M059J (cell line): ENCODE results near the genes MYO1D and LIG3.

GRCh38 chr17:32492931-32493345 lies 6.1 kb downstream of the CDK5R1 start:
- RAMPAGE, long total RNA: no peak

DNA sequence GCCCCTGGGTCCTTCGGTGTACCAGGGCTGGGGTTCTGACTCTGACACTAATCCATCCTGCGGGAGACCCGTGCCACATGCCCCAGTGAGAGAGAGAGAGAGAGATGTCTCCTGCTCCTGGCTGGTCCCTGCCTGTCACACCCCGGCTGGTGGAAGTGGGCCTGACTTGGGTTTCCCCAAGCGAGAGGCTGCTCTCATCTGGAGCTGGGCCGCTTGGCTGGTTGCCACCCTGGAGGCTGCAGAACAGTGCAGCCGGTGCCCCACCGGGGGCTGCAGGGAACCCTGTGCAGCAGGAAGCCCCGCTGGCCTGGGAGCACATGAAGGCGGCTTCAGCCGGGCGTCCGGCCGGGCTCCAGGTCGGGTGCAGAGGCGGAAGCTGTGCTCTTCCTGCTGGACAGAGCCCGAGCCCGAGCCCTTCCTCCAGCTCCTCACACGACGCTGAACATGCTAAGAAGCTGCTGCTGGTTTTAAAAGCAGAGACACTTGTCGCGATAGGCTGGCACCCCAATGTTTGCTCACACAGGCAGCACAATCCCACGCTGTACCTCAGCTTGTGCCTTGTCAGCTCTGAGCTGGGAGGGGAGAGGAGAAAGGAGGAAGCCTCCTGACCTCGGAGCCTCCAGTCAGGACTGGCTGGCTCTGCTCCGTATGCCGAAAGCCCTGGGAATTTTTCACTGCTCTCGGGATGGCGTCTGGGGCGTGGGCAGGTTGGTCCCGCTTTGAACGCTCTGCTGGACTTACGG lies 8.6 kb downstream of the CDK5R1 start:
- RAMPAGE, long total RNA: no peak

DNA sequence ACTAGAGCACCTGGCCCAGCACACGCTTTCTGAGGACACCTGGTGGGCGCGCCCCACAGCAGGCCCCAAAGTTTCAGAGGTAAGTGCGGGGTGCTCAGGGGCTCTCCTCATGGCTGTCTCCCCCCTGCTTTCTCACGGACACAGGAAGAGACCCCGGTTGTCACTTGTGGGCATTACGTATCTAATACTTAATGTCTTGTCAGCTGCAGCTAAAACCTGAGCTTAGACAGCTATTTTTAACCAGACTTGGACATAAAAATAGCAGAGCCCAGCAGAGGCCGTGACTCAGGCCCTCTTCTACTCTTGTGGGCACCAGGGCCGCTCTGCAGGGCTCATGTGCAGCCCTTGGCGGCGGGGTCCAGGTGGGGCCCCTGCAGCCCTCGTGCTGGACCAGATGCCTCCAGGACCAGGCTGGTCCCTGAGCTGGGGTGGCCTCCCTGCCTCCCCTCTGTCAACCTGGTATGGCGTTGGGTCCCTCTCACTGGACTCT lies 9.5 kb downstream of the CDK5R1 start:
- RAMPAGE, long total RNA: no peak

- RAMPAGE, long total RNA: no peak
Observed at GRCh38 chr17:32559285-32559842, 72.6 kb downstream of the CDK5R1 start.

DNA sequence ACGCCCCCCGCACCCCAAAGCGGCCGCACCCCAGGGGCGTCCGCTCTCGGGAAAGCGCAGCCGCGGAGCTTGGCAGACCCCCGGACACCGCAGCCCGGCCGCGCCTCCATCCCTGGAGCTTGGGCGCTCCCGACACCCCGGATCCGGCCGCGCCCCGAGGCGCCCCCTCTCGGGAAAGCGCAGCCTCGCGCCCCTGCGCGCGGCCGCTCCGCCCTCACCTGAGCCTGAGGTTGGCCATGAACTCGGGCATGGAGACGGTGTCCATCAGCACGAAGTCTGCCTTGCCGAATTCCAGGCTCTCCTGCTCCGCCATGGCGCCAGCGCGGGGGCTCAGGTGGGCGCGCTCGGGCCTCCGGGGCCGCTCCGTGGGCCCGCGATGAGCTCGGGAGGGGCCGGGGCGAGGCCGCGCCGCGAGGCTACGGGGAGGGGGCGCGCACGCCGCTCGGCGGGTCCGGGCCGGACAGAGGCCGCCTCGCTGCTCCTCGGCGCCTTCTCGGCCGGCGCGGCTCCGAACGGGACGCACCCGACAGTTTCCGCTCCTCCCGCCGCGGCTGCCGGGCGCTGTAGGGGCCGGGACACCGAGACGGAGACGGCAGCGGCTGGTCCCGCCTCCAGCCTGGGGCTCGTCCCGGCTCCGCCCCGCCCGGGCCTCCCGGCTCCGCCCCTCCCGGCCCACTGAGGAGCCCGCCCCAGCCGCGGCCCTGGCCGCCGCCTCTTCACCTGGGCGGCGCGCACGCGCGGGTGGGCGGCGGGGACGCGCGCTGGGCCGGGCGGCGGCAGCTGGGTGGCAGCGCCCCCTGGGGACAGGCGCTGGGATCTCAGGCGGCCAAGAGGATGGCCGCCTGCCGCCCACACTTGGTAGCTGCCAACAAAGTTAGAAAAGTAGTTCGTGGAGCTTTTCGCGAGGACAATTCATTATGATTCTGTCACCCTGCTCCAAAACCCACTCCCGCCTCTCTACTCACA lies at the start of gene MYO1D:
TSS of gene MYO1D (minus strand) at position 565 of the 966 bp plus-strand sequence.
- RAMPAGE, long total RNA: no peak

- RAMPAGE, long total RNA: no peak
Observed at GRCh38 chr17:32877526-32877824, 551 bp upstream of the MYO1D start.

- RAMPAGE, long total RNA: no peak
Observed at GRCh38 chr17:32928936-32929727, 1.2 kb downstream of the TMEM98 start.

- RAMPAGE, long total RNA: no peak
Observed at GRCh38 chr17:34040080-34040646, 214.9 kb upstream of the CCL2 start.

- RAMPAGE, long total RNA: no peak
Observed at GRCh38 chr17:34248658-34249232, 6.3 kb upstream of the CCL2 start.

GRCh38 chr17:34721954-34722389 lies 142.6 kb downstream of the TMEM132E start:
- RAMPAGE, long total RNA: no peak

- RAMPAGE, long total RNA: no peak
Observed at GRCh38 chr17:34980227-34981075, at the start of gene LIG3. LIG3 (plus strand) TSS chr17:34980512.

DNA sequence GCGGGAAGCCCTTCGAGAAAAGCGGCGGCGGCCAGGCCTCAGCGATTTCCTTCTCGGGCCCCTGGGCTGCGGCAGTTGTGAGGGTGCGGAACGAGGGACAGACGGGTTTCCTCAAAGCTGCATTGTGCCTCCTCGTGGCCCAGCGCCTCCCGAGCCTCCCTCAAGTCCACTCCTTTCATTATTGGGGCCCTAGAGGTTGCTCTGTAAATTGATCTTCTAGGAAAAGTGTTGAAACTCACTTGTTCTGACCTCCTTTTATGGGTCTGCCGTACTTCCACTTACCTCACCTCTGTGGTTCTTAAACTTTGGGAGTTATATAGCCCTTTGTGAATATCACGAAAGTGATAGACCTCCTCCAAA lies 744 bp downstream of the LIG3 start:
- RAMPAGE, long total RNA: no peak

DNA sequence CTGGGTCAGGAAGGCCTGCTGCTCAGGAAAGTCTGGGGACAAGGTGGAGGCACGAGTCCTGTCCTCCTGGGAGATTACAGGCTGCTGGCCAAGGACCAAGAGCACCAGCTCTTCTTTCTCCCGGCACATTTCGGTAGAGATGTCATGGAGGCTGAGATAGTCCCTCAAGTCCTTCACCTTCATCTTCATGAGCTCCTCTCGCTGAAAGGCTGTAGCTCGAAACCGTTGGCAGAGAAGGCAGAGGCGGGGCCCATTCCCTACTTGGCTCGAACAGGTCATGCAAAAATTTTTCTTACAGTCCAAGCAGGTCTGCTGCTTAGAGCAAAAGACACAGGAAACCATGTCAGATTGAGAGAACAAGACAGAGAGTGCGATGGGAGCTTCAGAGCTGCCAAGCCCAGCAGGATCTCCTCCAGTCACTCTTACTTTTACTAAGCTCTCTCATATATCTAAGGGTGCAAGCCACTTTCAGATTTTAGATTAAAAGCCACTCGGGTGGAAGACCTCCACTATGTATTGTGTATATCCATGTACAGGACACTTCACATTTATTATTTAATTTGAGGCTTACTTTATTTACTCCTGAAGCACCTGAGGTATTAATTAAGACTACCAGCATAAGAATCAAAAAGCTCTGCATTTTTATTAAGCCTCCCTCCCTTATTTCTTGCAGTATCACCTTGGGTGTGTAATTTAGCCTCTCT lies 41.3 kb downstream of the LIG3 start:
- RAMPAGE, long total RNA: no peak

GRCh38 chr17:35038642-35038964 lies 24.9 kb downstream of the RFFL start:
- RAMPAGE, long total RNA: no peak

- RAMPAGE, long total RNA: no peak
Observed at GRCh38 chr17:35129691-35130013, 8.2 kb downstream of the FNDC8 start.

- RAMPAGE, long total RNA: no peak
Observed at GRCh38 chr17:35187924-35188690, 6.1 kb downstream of the SLC35G3 start.

GRCh38 chr17:35213342-35213956 lies 19.3 kb upstream of the SLC35G3 start:
- RAMPAGE, long total RNA: no peak

- RAMPAGE, long total RNA: no peak
Observed at GRCh38 chr17:35243425-35244191, 736 bp downstream of the SLFN5 start.

GRCh38 chr17:35244192-35244895 lies 1.5 kb downstream of the SLFN5 start:
- RAMPAGE, long total RNA: no peak

DNA sequence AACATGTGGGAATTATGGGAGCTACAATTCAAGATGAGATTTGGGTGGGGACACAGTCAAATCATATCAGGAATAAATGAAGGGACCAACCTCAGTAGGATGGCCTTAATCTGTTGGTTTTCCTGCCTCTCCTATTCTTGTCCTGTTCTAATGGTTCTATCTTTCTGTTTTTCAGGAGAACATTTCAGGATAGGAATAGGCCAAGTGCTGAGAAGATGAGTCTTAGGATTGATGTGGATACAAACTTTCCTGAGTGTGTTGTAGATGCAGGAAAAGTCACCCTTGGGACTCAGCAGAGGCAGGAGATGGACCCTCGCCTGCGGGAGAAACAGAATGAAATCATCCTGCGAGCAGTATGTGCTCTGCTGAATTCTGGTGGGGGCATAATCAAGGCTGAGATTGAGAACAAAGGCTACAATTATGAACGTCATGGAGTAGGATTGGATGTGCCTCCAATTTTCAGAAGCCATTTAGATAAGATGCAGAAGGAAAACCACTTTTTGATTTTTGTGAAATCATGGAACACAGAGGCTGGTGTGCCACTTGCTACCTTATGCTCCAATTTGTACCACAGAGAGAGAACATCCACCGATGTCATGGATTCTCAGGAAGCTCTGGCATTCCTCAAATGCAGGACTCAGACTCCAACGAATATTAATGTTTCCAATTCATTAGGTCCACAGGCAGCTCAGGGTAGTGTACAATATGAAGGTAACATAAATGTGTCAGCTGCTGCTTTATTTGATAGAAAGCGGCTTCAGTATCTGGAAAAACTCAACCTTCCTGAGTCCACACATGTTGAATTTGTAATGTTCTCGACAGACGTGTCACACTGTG lies 15.8 kb downstream of the SLFN5 start:
- RAMPAGE, long total RNA: no peak